Epidermal melanocyte (primary cell): ENCODE measurements around a stretch of chr6.

GRCh38 chr6:157144272-157145087 lies 178.8 kb downstream of the TMEM242 start:
- RRBS, result no CpG with 5 or more reads among the region's 16 CpGs

GRCh38 chr6:157198150-157199152 lies 124.9 kb downstream of the TMEM242 start:
- RRBS, result no CpG with 5 or more reads among the region's 15 CpGs

DNA sequence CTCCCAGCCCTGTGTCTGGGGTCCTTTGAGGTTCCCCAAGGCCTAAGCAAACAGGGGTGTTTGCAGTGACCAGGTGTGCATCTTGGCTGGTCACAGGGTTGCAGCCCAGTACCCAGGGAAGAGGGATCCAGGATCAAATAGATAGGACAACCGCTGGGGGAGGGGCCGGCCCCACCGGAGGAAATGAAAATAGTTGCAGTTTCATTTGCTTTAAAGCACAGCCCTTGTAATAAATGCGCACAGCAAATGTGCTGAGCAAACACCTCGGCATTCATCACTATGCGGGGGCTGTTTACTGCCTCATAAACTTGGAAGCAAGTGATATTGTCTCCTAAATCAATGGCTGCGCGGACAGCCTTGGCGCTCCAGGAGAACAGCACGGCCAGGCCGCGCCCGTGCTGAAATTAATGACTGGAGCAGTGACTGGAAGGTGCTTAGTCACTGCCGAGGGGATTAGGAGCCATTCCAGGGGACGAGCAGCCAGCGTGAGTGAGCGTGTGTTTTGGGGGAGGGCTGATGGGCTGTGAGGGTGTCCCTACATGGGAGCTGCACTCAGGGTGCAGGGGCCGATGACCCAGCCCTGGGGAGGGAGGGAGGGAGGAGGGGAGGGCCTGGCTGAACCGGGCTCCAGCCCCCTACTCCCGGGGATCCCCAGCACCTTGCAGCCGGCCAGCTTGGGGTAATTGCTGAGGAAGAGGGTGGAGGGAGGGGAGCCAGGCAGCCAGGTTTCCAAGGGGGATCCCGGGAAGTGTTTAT lies 82.8 kb downstream of the TMEM242 start:
- RRBS, result 53% methylated on average over 2 of the region's 22 CpGs

DNA sequence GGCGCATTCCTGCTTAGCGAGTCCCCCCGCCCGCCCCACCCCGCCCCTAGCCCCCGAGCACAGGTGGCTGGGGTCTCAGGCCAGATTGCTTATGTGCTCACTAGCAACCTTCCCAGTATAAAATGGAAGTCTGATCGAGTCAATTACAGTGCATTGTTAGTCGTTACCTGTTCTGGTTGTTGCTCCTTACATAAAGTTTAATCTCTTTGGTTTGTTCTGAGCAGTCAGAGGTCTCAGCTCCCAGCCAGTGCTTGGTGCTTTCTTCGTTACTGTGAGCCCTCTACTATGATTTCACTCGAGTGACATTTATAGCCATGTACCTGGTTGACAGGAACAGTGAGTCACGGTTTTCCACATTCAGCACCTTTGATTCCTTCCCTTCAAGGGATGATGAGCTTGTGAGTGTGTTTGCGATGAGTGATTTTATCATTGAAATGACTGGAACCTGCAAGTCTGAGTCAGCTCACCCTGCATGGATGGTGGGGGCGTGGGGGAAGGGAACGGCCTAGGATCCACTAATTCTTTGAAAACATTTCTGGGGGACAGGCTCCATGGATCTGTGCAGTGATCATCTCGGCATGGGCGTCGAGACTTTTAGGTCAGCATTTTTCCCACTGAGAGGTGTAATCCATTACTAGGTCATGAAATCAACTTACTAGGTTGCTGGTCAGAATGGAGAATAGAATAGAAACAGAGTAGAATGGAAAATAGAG lies 47.8 kb downstream of the ZDHHC14 start:
- RRBS, result no CpG with 5 or more reads among the region's 17 CpGs

DNA sequence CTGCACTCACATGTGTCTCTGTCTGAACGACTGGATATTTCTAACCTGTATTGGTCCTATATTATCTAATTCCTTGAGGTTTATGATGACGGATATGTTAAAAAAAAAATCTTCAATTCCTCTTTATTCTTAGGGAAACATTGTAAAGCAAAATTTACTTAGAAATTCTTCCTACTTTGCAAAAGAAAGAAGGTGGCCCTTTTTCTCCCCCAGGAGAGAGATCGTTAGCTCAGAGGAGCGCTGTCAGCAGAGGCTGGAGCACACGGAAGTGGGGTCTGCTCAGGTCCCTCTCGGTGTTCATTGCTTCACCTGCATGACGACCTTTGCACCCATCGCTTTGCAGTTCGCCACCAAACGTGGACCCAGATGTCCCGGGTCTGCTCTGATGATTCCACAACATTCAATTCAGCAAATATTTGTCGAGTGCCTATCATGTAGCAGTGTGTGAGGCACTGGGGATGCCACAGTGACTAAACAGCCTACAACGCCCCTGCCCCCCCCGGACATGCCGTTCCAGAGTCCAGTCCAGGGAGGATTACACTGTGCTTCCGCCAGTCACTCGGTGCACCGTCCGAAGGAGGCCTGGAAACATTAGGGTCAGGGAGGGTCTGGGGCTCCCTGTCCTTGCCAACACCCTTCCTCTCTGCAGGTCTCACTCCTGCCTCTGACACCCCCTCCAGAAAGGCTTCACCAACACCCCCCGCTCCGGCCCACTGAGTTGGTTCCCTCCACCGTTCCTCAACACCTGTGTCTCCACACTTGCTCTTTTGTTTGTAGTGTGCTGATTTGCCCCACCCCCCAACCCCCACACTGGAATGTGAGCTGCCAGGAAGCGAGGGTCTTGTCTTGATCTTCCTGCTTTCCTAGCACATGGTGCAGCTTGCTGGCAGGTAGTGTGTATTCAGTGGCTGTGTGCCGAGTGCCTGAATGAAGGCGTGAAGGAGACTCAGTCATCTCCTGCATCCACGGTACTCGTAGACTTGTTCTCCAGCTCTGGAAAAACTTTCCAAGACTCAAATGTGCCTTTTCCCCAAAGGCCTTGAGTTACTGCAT lies 150.1 kb downstream of the ZDHHC14 start:
- RRBS, result no CpG with 5 or more reads among the region's 27 CpGs

GRCh38 chr6:157625618-157626142 lies 197.4 kb upstream of the SNX9 start:
- RRBS, result no CpG with 5 or more reads among the region's 13 CpGs

GRCh38 chr6:157635600-157636260 lies 187.3 kb upstream of the SNX9 start:
- RRBS, result 98% methylated on average over 5 of the region's 21 CpGs

- RRBS, result no CpG with 5 or more reads among the region's 5 CpGs
Observed at GRCh38 chr6:157717572-157717936, 105.5 kb upstream of the SNX9 start.

DNA sequence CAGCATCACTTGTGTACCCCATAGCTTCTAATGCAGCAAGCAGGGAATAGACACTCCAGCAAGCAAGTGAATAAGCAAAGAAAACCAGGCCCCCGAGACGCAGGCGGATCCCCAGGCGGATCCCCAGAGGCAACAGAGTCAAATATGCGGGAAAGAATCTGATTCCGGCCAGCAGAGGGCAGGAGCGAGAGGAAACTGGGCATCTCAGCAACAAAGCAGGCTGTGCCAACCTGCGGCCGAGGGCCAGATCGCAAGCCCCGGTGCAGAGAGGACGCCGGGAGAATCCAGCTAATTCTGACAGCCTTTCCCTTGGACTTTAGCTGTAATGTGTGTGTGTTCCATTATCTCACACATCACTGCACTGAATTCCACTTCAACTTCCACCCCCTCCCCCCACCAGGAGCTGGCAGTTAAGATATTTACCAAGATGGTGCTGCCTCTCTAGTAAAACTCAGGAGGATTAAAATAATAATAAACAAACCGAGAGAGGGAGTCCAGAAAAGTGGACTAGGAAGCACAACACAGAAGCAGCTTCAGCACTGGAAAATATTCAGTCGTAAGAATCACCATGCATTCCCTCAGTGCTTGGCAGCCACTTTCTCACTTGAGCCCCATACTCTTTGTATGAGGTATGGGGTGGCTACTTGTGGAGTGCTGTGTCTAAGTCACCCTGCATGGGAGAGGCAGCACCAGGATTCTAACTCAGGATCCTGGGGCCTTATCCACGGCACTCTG lies 66.2 kb upstream of the SNX9 start:
- RRBS, result 3% methylated on average over 6 of the region's 16 CpGs

DNA sequence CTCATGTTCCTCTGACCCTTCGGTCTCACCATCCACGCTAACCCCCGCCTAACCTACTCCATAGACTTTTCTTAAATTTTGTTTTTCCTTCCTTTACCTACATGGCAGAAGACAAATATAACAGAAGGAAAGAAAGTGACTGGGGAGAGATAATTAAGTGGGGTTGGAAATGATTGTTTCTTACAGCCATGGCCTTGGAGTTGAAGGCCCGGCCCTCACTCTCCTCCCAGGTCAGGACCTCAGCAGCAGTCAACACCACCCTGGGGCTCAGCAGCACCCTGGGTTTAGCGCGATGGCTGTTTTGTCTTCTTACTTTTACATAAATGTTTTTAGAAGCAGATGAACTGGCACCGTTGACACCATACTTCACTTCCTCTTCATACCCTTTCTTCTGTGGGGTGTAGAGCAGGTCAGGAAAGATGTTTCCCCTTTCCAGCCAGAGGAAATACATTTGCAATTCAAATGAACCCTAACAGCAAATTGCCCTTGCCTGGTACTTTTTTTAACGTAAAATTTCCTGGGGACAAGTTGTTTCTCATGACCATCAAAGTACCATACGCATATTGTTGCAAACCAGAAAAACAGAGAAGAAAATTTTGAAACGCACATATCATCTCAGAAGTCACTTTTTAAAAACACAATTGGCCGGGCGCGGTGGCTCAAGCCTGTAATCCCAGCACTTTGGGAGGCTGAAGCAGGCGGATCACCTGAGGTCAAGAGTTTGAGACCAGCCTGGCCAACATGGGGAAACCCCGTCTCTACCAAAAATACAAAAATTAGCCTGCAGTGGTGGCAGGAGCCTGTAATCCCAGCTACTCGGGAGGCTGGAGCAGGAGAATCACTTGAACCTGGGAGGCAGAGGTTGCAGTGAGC lies 54.7 kb upstream of the SNX9 start:
- RRBS, result no CpG with 5 or more reads among the region's 16 CpGs

DNA sequence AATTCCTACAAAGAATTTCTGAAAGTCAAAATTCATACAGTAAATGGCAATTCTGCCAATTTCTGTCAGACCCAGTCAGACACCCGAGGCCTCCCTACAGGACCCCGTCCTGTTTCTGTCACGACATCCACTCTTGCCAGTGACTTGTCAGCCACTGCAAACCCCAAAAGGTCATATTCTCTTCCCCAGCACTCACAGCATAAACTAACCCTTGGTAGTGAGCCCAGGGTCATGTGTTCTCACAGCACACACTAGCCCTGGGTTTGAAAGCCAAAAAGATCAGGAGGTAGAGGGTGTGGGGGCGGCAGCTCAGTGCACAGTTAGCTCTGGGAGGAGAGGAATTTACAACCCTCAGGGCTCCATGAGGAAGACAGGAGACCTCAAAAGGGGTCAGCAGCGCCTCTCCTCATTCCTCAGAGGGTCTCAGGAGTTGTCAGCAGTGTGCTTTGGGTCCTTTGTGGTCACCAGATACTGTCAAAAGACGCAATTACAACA lies 9.9 kb upstream of the SNX9 start:
- RRBS, result no CpG with 5 or more reads among the region's 6 CpGs

GRCh38 chr6:157848817-157849263 lies 25.8 kb downstream of the SNX9 start:
- RRBS, result no CpG with 5 or more reads among the region's 6 CpGs

DNA sequence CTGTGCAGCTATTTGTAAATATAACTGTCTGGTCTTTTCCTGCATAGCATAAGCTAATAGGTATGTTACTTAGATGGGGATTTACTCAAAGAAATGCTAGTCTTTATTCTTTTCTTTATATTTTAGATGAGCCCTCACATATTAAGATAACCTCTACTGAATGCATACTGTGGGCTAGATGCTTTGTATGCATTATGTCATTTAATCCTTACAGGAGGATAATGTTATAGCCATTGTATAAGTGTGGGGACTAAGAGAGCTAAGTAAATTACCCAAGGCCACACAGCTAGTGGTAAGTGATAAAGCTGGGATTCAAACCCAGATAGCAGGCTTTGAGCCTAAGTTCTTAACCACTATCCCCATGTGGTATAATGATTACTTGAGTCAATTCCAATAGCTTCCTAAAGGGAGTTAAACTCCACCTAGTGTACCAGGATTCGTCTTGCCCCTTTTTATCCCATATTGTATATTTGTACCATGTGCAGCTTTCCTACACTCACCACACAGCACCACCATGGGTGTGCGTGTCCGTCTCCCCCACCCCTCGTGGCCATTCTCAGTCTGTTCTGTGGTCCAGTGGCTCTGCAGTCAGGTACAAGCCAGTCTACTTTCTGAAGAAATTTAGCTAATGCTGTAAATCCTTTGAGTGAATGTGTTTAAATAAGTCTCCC lies 66.8 kb downstream of the SNX9 start:
- RRBS, result no CpG with 5 or more reads among the region's 4 CpGs

- RRBS, result no CpG with 5 or more reads among the region's 16 CpGs
Observed at GRCh38 chr6:157891309-157892471, 68.6 kb downstream of the SNX9 start.

DNA sequence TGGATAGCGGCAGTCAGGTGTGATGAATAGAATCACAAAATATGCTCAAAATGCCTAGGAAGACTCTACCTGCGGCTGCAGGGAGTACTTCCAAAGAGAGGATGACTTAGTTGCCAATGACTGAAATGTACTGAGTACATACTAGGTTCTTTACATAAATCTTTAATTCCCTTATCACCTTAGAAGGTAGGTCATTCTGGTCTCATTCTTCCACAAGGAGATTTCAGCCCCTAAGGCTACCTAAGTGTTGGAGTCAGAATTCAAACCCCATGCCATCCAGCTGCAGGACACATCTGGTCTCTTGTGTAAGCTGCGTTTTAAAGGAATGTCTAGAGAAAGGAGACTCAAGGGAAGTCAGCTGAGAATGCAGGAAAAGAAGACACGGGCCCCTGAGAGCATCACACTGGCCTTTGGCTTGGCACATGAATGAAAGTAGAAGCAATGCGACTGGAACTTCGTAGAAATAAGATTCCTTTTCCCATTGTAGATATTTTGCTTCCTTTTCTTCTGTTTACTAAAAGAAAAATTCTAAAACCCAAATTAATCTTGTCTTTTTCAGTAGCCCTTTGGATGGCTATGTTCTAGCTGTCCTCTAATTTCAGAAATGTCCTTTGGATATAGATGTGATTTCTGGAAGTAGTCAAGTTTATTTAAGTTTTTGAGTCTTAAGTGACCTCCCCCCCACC lies 76.7 kb upstream of the SYNJ2 start:
- RRBS, result no CpG with 5 or more reads among the region's 6 CpGs

DNA sequence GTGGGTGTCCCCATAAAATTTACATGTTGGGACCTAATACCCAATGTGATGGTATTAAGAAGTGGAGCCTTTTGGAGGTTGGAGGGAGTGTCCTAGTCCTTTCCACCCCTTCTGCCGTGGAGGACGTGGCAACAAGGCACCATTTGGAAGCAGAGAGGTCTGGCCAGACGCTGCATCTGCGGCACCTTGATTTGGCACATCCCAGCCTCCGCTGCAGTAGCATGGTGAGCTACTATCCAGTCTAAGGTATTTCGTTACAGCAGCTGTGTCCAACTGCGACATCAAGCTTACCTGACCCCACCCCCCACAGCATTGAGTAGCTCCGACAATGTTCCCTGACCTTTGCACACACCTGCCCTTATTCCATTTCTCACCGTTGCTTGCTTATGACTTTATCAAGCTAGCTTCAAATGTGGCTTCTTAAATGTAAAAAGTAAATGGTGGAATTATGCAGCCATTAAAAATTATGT lies 29.8 kb upstream of the SYNJ2 start:
- RRBS, result no CpG with 5 or more reads among the region's 9 CpGs

- RRBS, result 83% methylated on average over 3 of the region's 17 CpGs
Observed at GRCh38 chr6:158026423-158027190, 44.9 kb downstream of the SYNJ2 start.

GRCh38 chr6:158027191-158027966 lies 45.7 kb downstream of the SYNJ2 start:
- RRBS, result no CpG with 5 or more reads among the region's 30 CpGs

- RRBS, result no CpG with 5 or more reads among the region's 24 CpGs
Observed at GRCh38 chr6:158030788-158032110, 49.6 kb downstream of the SYNJ2 start.

DNA sequence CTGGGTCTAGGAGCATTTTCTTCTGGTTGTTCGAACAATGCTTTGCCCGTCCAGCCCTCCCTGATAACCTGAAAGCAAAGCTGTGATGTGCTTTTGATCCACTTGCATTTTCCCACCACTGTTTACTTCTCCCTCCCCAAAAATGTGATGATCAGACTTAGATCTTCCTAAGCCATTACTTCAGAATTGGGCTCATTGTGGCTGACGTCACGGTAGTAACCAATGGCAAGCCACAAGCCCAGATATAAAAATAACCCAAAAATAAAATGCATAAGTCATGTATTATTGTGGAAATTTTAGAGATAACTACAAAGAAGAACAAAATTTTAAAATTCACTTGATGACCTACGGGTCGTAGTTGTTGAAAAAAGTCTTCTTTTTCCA lies 80.6 kb downstream of the SERAC1 start:
- RRBS, result no CpG with 5 or more reads among the region's 6 CpGs